Left lung (tissue), 1 donor: ENCODE measurements around a stretch of chr4.

- PRO-cap, result no peak
These were observed 7.9 kb upstream of the HAUS3 start for GRCh38 chr4:2249669-2250320.

DNA sequence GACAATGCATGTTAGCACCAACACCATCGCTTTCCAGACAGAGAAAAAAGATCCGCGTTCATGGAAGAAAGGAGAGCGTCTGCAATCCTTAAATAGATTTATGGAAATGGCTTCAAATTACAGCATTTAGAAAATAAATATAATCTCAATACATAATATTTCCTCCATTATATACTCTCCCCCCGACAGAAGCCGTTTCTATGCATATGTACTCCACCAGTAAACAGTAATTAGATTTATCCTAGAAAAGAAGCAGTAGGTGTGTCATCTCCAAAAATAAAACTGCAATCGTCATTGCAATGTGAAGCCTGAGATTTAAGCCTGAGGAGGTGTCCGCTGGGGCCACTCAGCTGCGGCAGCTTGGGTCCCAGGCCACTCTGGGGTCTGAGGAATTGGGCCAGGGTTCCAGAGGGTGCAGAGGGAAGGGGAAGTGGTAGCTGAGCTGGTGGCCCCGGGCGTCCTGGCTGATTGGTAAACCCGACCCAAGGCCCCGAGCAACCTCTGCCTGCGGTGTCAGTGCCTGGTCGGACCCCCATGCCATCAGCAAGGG lies 7.7 kb upstream of the MXD4 start:
- PRO-cap, result no peak

- PRO-cap, result no peak
These were observed 54.2 kb upstream of the MXD4 start for GRCh38 chr4:2315963-2316726.

GRCh38 chr4:2339166-2339720 lies 77.3 kb upstream of the MXD4 start:
- PRO-cap, result no peak

DNA sequence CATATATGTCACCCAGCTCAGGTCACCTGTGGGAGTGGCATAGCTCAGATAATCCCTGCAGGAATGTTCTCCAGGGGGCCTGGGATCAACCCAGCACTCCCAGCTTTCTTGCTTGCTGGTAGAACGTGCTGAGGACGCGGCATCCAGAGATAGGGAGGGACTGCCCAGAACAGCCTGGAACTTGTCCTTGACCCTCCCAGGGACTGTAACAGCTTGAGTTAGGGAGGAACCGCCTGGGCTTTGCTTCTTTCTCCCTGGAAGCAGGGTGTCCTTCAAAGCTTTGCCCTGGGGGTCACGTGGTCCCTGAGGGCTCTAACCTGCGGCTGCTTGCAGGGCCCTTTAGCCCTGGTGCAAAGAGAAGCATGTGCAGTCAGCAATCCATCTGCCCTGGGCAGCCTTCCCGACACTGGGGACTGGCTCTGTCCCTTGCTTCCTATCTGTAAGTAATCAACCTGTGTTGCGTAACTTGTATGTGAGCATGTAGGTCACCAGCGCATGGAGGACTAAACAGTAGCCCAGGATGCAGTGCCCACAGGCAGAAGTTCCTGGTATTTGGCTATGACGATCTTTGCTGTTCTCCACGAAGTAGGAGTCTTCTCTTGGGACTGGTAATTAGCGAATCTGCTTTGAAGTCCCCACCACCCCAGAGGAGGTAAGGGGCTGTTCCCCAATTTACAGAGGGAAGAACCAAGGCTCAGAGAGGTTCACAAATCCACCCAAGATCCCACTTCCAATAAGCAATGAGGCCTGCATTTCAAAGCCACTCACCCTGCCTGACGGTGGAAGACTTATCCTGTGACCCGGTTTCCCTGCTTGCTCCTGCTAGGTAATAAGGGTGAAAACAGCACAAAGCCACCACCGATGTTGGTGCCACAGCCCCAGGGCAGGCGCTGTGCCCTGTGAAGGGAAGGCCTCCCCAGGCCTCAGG lies 55.0 kb downstream of the ZFYVE28 start:
- PRO-cap, result no peak

DNA sequence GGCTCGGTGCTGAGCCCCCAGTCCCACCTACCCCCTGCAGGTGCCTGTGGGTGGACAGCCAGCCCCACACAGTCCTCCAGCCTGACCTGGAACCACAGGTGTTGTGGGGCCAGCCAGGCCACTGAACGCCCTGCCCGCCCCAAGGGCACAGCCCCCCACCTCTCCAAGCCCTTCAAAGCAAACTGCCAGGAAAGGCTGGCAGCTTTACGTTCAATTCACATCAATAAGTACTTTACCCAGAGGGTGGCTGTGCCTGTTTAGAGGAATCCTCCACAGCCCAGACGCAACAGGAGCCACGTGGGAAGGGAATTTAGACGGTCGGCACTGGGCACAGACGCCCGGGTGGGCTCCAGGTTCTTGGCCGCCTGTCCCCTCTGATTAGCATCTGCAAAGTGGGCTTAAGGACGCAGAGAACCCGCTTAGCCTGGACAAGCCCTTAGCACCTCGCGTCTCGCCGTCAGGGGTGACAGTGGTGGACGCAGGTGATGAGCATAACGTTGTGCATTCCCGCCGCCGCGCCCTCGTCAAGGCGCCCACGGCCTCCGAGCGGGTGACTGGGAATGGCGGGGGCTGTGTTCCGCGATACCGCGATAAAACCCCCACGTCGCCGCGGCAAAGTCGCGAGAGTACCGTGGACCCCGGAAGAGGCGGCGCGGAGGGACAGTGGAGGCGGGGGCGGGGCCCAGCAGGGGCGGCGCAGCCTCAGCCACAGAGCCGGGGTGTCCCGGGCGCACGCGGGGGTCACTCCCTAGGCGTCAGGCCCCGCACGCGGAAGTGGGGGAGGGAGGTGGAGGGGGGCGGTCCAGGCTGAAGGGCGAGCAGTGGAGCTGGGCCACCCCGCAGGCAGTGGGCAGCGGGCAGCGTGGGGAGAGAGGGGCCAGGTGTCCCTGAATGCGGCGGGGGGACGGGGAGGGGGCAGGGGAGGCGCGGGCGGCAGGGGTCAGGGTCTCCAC lies 53.9 kb downstream of the ZFYVE28 start:
- PRO-cap, result bidirectional peak, plus-strand start at position 711 of the sequence, minus-strand start at position 535 of the sequence

DNA sequence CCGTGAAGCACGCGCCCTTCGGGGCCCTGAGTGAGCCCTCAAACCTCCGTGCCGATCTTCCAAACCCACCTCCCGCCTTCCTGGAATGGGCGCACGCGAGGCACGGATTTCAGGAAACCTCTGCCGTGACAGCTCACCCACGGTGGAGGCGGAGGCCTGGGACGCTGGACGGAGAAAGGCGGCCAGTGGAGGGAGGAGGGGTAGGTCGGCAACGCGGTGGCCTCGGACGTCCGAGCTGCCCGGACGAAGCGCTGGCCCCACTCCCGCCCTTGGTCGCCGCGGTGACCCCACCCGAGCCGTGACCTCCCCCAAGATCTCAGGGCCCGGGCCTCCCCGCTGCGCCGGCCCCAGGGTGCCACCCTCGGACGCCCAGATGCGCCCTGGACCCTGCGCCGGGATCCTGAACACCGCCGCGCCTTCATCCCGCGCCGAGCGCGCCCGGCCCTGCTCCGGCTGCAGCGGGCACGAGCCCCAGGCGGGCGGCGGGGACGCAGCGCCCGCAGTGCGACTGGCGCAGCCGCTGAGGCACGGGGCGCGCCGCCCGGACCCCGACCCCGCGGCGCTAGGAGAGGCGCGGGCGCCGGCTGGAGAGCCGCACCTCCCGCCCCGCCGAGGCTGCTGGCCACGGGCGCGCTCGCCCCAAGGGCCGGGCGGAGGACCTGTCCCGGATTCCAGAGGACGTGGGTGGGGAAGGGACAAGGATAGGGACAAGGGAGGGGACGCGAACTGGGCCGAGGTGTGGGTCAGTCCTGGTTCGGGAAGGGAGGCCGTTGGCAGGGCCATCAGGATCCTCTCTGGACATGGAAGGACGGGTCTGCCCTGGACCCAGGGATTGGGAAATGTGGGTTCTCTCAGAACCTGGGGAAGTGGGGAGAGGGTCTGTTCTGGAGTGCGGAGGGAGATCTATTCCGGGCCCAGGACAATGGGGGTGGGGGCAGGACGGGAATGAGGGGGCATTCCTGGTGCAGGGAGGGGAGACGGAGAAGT lies 1.2 kb downstream of the ZFYVE28 start:
- PRO-cap, result bidirectional peak, plus-strand start at position 260 of the sequence, minus-strand start at position 82 of the sequence

DNA sequence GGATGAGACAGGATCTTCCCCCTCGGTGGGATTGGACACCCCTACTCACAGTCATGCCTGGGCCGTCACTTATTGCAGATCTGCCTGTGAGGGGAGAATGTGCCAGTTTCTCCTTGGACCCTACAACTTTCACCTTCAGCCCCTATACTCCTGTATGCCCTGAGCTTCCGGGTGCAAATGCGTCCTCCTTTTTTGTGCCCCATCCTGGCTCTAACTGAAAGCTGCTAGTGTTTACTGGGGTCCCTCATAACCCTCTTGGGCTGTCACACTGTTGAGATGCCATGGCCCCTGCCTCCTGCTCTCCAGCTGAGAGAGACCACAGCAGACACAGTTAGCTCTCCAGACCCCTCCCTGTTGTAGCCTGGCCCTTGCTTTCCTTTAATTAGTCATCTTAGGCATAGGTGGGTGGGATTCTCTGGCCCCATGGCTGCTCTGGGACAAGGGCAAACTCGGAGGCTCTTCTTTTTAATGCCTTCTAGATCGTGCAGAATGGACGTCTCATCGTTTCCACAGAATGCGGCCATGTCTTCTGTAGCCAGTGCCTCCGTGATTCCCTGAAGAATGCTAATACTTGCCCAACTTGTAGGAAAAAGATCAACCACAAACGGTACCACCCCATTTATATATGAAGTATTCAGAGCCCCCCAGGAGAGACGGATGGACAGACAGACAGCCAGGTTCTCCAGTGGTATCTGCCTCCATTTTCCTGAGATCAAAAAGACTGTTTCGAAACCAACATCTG lies 23.1 kb upstream of the FAM193A start:
- PRO-cap, result no peak

DNA sequence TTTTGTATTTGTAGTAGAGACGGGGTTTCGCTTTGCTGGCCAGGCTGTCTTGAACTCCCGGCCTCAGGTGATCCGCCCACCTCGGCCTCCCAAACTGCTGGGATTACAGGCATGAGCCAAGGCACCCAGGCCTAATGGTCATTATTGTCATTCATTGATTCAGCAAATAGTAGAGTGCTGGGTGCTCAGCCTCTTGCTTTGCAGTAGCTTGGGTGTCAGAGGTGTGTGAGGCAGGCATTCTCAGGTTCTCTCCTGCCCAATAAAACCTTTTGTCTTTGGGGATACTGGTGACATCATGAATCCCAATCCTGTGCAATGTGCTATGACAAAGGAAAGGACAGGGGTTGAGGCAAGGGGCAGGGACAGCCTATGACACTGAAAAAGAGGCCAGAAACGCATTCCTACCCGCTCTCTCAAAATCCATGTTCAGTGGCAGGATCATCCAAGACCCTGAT lies 1.6 kb upstream of the FAM193A start:
- PRO-cap, result no peak

DNA sequence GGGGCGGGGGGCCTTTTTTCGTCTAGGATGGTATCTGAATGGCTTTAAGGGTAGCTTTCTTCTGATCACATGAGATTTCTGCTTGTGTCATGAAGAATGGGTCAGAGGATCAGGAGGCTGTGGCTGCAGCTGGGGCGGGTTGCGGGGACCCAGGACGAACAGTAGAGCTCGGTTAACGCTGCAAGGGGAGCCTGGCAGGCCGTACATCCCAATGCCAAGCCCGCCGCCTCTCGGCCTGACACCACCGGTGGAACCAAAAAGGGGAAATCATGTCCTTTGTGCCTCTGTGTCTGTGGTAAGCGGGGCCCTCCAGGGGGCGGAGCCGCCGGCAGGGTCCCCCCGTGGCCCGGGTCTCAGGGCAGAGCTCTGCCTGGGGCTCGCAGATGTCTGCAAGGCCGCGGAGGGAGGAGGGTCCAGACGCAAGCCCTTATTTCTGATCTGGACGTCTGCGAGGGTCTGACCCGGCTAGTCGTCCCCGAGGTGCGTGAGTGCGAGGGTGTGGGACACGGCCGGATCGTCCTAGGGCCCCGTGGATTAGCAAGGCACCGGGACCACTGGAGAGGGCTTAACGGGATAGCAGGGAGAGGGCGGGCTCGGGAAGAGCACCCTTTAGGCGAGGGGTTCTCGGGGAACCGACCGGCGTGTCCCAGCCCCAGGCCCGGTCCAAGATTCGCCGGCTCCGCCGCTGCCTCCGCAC lies 1.1 kb upstream of the FAM193A start:
- PRO-cap, result no peak

- PRO-cap, result no peak
These were observed 84.6 kb downstream of the TNIP2 start for GRCh38 chr4:2671603-2671826.

GRCh38 chr4:2741922-2742702 lies 14.0 kb downstream of the TNIP2 start:
- PRO-cap, result no peak

DNA sequence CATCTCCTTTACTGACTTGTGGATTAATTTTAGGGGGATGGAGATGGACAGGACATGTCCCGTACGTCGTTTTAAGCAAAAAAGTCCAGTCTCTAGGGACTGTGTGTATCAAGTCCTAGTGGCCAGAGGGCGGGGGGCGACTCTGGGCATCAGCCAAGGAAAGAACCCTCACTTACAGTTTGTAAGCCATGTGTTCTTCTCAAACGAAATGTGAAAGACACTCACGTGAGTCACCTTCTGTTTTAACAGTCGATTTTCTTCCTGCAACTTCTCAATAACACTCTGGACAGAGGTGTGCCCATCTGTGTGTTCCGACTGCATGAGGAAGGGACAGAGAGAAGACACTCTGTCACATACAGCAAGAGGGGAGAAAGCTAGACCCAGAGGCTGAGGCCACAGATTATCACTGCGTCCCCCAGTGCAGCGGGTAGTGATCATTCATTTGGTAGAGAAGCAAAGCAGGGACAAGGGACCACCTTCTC lies 10.9 kb downstream of the TNIP2 start:
- PRO-cap, result no peak

- PRO-cap, result no peak
These were observed 11.7 kb upstream of the TNIP2 start for GRCh38 chr4:2767739-2768262.

GRCh38 chr4:2793421-2794151 lies 701 bp downstream of the SH3BP2 start:
- PRO-cap, result bidirectional peak, plus-strand start at chr4:2793748, minus-strand start at chr4:2793682

DNA sequence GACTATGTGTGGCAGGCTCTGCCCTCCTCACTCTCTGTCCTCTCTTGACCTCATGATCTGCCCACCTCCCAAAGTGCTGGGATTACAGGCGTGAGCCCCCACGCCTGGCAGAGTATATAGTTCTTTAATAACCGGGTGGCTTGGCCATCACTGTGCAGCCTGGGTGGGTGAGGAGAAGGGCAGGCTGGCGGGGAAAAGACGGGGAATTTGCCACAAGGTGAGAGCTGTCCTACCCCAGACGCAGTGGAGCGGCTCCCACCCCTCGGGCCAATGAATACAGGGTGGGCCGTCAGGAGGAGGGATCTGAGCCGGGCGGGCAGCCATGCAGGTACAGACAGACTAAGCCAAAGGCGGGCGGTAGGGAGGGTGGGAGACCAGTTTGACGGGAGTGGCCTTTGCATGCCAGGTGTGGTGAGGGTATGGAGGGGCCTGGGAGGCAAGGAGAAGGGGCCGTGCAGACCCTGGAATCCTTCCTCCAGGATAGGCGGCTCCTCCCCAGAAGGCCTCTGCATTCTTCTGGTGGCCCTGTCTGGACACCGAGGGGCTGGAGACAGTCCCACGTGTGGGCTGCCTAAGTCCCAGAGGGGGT lies 2.6 kb downstream of the SH3BP2 start:
- PRO-cap, result no peak

DNA sequence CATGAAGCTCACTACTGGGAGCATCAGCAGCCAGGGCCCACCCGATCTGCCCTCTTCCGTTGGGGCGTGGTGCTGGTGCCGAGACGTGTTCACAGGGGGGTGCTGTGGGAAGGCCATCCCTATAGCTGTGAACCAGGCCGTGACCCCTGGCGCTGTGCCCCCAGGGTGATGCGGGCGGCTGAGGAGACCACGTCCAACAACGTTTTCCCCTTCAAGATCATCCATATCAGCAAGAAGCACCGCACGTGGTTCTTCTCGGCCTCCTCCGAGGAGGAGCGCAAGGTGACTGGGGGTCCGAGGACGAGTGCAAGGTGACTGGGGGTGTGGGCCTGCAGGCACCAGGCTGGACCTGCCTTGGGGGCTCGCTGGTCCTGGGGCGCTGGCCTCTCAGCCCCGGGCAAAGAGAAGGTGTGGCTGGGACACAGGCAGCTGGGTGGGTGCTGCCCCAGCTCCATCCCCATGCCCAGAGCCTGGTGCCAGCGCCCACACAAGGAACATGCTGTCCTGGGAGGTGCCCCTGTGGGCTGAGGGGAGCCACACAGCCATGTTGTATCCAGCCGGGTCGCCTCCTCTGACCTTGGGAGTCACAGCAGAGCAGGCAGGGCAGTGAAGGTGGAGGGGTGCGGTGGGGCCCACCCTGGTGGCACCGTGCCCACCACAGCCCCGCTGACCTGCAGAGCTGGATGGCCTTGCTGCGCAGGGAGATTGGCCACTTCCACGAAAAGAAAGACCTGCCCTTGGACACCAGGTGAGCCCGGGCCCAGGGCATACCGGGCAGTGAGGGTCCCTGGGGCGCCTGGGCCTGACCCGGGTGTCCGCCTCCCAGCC lies 19.0 kb upstream of the ADD1 start:
- PRO-cap, result unidirectional peak, plus-strand start at position 403 of the sequence

- PRO-cap, result unidirectional peak, plus-strand start at chr4:2836257
These were observed 7.4 kb upstream of the ADD1 start for GRCh38 chr4:2836006-2836826.

DNA sequence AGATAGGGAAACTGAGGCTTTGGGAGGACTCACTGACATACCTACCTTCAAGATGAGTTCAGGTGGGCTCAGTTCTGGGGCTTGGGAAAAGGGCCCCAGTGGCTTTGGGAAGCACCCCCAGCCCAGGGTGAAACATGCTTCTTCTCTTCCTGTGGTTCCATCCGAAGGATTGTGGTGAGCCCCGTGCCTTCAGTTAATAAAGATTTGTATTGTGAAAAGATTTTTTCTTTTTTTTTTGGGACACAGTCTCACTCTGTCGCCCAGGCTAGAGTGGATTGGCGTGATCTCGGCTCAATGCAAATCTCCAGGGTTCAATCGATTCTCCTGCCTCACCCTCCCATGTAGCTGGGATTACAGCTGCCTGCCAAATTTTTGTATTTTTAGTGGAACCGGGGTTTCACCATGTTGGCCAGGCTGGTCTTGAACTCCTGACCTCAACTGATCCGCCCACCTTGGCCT lies 6.8 kb upstream of the ADD1 start:
- PRO-cap, result unidirectional peak, plus-strand start at position 163 of the sequence

DNA sequence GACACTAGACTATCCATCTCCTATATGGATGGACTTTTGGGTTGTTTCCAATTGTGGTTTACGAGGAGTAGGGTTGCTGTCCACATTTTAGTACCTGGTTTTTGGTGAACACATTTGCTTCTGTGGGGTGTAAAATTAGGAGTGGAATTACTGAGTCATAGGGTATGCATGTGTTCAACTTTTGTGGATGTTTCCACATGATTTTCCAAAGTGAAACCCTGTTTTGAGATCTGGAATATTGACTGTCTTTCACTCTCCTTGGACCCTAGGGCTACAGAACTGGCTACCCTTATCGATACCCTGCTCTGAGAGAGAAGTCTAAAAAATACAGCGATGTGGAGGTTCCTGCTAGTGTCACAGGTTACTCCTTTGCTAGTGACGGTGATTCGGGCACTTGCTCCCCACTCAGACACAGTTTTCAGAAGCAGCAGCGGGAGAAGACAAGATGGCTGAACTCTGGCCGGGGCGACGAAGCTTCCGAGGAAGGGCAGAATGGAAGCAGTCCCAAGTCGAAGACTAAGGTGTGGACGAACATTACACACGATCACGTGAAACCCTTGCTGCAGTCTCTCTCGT lies 30.0 kb downstream of the MFSD10 start:
- PRO-cap, result no peak